Camera-type eye (tissue), 1 donor: Measurements from ENCODE around the gene STARD13.

DNA sequence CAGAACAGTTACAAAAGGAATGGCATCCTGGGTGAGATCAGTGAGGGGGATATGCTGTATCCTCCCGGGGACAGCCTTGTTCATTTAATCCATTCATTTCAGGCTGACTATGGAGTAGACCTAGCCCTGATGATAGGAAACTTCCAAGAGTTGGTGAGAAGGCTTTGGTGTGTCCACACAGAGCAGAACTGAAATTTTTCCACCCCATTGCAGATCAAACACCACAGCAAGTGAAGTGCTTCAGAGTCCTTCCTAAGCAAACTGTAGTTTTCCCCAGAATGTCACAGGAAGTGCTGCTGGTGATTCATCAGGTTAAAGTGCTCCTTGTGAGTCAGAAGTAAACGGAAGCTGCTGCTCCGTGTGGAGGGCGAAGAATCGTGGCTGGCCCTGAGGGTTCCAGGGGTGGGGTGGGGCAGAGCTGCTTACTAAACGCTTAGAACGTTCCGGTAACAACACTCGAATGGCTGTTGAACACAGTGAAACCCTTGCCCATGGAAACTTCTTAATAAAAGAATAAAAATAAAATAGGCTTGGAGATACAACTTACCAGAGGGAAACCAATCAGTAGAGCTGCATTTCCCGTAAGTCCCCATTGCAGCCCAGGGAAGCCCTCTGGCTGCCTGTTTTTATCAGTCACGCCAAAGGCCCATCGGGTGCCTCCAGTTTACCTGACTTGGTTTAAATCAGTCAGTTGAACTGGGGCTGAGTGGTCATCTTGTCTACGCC is 113.3 kb downstream of the TEX26 start:
- RAMPAGE, long total RNA = no peak

GRCh38 chr13:31329215-31330104 is 129.7 kb downstream of the B3GLCT start:
- RAMPAGE, long total RNA = no peak

DNA sequence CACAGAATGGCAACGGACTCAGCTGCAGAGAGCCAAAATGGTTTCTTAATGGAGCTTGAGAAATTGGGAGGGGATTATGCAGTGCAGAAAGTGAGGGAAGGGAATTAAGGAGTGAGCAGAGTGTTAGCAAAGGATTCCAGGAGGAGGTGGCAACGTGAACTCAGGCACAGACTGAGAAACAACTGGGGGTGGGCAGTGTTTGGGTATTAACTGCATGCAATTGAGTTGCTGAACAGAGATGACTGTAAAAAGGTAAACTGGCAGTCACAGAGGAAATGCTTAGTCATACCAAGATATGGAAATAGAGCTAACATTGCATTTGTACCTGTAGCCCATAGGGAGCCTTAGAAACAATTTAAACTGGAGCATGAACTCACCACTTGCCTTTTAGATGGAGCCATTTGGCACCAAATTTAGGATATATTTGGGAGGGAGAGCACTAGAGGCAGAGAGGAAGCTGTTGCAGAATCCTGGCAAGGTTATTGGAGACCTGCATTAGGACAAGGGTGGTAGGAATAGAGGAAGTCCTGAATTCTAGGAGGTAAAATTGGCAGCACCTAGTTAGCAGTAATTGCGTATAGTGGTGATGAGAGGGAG is 100.6 kb upstream of the FRY start:
- RAMPAGE, long total RNA = no peak

GRCh38 chr13:31951130-31951608 is 80.4 kb upstream of the FRY start:
- RAMPAGE, long total RNA = no peak

- RAMPAGE, long total RNA = no peak
These were observed 94.6 kb downstream of the FRY start for GRCh38 chr13:32126162-32126659.

DNA sequence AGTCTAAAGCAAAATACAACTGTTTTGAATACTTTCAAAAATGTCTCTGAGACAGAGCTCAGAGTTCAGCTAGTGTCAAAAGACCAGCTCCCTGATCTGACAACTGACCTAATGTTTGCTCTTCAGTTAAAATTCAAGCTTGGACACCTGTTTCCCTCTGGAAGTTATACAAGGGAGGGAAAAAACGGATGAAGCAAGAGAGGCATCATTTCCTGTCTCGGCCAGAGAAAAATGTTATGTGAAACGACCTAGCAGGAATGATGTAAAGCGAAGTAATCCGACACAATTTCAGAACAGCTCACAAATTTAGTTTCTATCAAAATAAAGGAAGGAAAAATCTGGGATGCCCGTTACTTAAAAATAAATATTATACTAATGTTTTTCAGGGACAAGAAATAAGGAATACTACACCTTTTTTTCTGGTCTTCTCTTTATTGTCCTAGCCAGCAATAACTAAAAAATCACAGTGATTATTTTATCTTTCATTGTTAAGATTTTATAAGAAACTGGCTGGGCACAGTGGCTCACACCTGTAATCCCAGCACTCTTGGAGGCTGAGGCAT is 59.3 kb downstream of the ZAR1L start:
- RAMPAGE, long total RNA = no peak

DNA sequence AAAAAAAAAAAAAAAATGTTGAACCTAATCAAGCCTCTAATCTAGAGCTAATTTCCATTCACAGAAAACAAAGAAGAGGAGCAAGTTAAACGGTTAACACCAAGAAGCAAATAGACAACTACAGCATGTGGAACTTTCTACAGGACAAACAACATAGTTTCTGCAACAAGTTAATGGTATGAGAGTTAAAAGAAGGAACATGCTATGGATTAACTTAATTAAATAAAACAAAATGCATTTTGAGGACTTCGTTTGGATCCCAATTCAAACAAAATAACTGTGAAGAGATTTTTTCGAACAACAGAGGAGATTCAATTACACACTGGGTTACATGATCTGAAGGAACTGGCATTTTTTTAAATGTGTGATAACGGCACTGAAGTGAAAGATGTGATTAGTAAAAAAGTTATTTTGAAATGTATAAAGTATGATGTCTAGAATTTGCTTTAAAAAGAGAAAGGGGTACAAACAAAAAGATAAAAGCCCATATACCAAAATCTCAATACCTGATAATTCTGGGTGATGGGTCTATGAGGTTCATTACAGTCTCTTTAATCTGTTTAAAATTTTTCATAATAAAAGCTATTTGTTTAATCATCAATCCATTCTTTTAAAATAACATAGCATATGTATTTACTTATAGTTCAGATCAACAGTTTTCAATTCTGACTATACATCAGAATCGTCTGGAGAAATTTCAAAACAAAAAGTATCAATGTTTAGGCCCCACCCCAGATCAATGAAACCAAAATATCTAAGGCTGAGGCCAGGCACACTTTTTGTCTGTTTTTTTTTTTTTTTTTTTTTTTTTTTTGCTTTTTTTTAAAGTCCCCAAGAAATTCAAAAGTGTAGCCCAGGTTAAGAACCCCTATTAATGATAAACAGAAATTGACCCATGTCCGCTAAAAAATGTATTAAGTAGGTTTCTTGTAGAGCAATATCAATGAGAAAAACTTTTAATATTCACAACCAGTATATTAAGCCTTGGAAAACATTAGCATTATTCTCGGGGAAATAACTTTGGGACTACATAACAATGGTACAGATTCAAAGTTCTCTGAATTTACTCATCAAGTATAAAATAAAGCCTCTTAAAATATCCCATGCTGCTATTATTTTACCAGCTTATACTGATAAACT is 12.2 kb downstream of the N4BP2L2 start:
- RAMPAGE, long total RNA = no peak

GRCh38 chr13:32629990-32630289 is 43.7 kb downstream of the PDS5B start:
- RAMPAGE, long total RNA = no peak

- RAMPAGE, long total RNA = no peak
These were observed 46.1 kb downstream of the PDS5B start for GRCh38 chr13:32632343-32632793.

GRCh38 chr13:32746218-32746932 is 160.1 kb downstream of the PDS5B start:
- RAMPAGE, long total RNA = no peak

DNA sequence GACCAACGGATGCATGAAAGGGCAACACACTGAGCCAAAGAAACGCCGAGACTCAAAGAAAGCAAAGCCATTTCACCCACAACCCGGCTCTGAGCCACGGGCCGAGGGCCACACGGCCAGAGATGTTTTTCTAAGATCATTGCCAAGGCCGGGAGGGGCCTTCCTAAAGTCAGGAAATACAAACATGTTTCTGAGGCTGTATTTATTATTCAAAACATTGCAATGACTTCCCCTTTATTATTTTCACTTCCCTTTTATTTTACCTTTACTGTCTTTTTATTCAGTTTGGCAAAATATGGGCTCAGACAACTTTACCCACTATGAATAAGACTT is 94.7 kb downstream of the KL start:
- RAMPAGE, long total RNA = no peak

- RAMPAGE, long total RNA = no peak
These were observed 110.5 kb downstream of the STARD13 start for GRCh38 chr13:33175044-33175386.

DNA sequence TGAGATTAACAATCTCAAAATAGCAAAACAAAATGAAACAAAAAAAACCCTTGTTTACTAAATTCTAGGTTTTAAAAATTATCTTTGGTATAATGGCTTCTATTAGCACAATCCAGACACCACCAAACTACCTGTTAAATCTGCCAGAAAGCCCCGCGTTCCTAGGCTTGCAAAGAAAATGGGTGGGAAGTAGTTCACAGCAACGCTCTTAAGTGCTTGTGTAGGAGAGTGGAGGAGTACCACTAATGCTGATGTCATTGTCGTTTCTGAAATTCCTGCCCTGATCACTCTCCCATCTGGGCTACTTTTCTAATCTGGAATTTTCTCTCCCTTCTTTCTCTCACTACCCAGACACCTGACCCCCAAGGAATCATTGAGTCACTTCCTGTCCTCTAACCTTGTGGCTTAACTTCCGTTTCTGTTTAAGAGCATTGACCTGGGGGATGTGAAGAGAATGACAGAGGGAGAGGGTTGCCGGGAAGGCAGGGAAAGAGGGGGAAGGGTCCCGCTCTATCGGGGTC is 98.8 kb downstream of the STARD13 start:
- RAMPAGE, long total RNA = no peak

GRCh38 chr13:33279771-33280255 is 5.7 kb downstream of the STARD13 start:
- RAMPAGE, long total RNA = no peak

DNA sequence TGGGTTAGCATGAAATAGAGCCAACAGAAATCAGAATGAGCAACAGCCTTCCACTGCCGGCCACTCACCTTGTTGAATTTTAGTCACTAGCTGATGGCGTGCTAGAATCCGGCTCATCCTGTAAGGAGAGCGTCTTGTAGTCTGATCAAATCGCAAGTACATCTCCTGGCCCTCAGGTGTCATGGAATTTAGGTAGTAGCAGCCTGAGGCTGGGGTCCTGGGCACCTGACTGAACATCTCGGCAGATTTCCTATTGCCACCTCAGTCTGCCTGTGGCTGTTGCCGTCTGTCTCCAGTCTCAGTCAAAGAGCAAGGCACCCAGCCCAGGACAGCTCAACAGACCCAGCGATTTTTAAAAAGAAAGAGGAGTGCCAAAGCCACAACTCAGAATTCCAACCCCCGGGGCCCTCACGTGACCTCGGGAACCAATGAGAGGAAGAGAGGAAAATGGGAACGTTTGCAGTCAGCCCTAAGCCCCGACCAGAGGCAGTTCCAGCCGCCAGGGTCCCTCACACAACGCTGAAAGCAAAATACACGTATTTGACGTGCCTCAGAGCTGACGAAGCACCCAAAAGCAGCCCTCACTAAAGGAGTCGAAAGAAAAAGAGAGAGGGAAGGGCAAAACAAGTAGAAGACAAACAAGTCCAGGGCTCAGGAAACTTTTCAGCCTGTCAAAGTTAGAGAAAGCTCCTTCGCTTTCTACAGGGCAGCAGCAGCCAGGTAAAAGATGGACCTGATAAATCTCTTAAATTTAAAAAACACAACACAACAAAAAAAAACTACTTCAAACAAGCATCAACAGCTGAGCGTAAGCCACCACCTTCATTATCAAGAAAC is at the start of gene STARD13:
TSS of gene STARD13 (minus strand) at position 354 of the 837 bp plus-strand sequence.
- RAMPAGE, long total RNA = no peak

- RAMPAGE, long total RNA = no peak
These were observed 584 bp upstream of the STARD13 start for GRCh38 chr13:33286239-33286439.

DNA sequence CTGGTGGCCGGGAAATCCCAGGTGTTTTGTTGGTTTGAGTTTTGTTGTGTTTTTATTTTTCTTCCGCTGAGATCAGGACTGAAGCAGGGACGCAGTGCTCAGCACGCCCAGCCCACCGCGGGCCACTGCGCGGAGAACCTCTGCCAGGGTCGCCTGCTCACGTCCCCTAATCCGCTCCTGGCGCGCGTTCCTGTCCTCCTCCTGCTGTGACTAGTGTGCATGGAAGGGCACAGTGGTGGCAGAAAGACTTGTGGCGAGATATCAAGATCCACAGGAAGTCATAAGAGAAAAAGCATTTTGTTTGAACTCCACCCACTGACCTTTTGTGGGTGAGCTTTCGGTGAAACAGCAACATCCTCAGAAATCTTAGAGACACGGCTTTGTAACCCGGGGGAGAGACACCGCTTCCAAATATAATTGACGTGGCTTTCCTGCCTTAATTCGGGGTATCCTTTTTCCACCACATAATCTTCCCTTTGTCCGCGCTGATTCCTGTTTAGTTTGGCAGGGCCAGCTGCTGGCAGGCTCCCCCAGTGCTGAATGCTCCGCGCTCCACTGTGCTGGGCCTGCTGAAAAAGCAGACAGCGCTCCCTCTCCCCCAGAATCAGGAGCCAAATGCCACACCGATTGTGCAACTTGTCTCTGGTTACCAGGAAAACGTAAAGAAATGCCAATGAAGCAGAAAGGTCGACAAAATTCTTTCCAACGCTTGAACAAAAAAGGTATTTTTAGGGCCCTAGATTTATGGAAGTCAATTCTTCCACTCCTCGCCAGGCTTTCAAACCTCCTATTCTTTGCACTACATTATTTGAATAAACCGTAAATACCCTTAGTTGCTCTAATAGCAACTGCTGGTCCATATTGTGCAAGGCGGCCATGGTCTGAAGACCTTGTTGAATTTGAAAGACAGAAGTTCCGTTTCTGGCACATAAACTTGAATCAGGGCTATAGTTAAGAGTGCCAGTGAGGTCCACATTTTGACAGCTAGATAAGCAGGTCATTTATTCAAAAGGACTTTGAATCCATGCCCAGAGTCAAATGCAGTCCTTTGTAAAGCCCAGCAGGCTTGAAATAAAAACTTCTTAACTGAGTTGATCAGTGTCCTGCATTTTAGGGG is 206.9 kb upstream of the RFC3 start:
- RAMPAGE, long total RNA = no peak

GRCh38 chr13:33745394-33745893 is 72.5 kb upstream of the RFC3 start:
- RAMPAGE, long total RNA = no peak

- RAMPAGE, long total RNA = no peak
These were observed 17.7 kb upstream of the RFC3 start for GRCh38 chr13:33800248-33800720.

GRCh38 chr13:35840866-35841752 is 290.1 kb downstream of the DCLK1 start:
- RAMPAGE, long total RNA = no peak